RPMI7951 (cell line): ENCODE measurements around the gene QKI.

- RAMPAGE, long total RNA: no peak
Observed at GRCh38 chr6:160740631-160741587, 38.9 kb downstream of the PLG start.

DNA sequence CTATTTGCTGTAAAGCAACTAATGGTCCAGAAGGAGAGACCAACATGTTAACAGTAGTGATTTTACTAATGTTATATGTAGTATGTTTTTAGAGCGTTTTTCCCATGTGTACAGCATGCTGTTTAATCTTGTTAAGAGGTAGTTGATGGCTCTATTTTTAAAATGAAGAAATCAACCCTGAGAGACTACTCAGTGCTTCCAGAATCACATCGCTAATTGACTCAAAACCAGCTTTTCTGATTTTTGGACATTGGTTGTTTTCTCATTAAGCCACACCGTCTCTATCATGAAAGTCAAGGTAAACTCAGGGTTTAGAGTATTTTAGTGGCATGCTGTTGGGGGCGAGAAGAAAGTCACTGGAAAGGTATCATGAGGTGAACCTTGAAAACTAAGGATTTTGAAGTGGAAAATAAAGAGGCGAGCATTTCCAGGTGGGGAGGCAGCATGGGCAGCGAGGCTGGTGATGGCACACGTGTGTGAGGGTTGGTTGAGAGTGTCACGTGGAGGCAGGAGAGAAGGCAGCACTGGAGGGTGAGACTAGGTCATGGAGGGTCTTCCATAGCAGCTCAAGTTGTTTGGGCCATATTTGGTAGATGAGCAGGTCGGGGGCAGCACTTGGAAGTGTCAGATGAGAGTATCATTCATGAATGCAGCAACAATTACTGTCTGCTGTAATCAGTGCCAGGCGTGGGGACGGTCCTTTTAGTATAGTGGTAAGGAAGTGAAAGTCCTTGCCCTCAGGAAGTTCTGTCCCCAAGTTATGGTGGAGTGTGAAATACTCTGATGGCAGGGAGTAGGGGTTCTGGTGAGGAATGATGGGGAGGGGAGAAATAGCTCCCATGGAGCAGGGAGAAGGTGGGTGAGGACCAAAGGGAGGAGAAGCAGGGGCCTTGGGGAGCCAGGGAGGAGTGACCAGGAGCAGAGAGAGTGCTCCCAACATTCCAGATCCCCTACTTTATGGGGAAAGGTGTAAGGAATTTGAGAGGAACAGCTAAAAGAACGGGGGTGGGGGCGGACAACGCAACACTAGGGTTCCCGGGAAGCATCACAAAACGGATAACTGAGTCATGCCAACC is 77.7 kb downstream of the MAP3K4 start:
- RAMPAGE, long total RNA: no peak

- RAMPAGE, long total RNA: no peak
Observed at GRCh38 chr6:161076603-161077033, 85.0 kb downstream of the MAP3K4 start.

DNA sequence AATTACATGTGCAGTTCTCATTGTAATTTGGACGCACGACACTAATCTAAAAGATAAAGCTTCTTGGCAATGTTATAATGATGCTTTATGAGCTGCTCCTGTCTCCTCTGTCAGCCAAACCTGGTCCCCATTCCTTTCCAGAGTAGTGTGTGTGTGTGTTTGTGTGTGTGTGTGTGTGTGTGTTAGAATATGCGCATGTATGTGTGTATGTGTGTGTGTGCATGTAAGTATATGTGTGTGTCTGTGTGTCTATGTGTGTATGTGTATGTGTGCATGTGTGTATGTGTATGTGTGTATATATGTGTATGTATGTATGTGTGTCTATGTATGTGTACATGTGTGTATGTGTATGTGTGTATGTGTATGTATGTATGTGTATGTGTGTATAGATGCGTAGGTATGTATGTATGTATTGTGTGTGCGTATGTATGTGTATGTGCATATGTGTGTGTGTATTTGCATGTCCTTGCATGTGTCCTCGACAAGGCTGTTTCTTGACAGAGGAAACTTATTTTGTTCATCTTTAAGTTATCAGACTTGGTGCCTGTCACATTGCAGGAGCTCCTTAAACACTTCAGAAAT is 79.5 kb downstream of the AGPAT4 start:
- RAMPAGE, long total RNA: no peak

- RAMPAGE, long total RNA: no peak
Observed at GRCh38 chr6:162058243-162058787, 669.3 kb downstream of the PRKN start.

DNA sequence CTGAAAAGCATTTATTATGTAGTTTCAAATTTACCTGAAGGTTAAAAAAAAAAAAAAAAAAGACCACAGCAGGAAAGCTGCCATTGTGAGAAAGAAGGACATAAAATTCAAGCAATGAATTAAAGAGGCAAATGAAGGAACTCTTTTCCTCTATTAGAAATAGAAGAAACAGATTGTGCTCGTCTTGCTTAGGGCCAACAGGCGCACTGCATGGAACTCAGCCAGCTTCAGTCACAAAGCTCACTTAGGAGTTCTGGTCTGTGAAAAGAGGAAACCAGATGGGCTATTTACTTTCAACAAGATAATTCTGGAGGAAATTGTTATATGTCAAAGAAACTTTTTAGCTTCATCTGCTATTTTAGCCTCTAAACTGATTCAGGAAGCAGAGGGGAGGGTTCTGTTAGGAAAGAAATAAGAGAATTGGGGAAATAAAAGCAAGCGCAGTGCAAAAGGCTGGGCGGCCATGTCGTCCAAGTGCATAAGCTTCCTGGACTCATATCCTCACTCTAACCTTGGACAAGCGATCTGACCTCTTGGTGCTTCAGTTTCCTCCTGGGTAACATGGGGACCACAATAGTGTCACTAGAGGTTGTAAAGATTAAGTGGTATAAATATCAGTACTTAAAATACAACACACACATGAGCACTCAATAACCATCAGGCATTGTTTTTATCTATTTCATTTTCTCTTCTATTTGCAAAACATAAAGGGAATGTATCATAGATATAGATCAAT is 21.3 kb downstream of the PRKN start:
- RAMPAGE, long total RNA: no peak

DNA sequence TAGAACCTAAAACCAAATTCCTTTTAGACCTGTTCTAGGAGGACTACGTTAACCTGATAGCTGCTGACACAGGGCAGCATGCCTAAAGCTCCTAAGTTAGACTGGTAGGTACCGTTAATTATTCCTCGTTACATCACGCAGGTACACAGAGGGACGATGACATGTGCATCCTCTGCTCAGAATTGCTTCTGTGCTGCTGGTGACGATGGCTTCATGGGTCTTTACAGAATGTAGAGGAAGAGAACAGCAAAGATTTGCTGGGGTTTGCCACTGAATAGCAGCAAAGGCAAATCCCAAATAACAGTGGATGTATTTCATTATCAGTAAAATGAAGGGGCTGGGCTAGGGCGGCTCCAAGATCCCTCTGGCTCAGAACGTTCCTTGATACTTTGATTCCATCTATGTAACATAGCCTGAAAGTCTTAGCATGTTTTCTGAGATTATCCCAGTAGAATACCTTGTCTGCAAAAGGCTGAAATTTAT is 141.1 kb downstream of the PACRG start:
- RAMPAGE, long total RNA: no peak

GRCh38 chr6:163191358-163192401 is 222.8 kb upstream of the QKI start:
- RAMPAGE, long total RNA: no peak

DNA sequence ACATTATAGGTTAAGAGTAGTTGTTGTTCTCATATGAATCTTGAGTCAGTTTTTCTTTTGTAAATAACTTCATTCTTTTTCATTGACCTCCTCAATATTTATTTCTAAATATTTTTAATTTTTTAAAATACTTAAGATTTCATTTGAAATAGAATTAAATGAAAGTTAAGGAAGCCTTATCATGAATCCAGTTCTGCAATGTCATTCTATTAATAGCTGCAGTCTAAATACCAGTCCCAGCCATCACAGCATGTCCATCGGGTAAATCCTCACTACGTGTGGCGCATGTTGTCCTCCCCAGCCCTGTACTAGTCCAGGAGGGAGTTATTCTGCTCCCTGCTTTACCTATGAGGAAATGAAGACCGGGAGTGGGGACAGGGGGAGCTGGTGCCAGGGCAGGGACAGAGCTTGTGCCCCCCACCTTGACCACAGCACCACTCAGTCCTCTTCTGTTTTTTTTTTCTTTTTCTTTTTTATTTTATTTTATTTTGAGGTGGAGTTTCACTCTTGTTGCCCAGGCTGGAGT is 125.1 kb upstream of the QKI start:
- RAMPAGE, long total RNA: no peak

DNA sequence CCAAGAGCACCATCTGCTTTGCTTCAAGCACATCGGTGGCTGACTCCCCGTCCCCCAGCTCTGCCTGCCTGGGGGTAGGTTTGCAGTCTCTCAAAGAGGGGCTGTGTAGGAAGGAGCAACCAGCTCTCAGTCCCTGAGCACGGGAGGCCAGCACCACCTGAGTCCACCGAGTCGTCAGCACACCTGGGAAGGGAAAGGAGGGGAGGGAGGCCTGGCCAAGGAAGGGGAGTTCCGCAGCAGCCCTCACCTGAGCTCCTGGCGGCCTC is 78.4 kb upstream of the QKI start:
- RAMPAGE, long total RNA: no peak

DNA sequence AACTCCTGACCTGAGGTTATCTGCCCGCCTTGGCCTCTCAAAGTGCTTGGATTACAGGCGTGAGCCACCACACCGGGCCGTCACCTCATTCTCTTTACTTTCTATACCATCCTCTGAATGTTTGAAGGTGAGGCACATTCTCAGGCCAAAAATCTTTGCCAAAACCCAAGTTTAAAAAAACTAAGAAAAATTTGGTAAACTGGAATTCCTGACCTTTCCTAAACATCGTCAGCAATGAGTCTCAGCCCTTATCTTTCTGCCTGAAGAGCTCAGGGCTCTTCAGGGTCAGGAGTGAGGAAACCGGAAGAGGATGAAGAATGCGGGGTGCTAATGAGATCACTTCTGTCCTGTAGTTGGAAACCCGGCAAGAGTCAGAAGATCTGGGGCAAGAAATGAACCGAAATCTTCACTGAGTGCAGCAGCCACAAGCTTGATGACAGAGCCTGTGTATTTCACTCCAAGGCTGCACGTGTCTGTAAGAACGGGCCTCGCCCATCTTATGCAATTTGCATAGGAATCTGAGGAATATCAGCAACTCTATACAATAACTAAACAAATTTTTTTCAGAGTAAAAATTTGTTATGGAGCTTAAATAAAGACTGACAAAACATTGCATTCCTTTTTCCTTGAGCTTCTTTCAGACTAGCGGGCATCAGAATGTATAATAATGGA is 60.5 kb upstream of the QKI start:
- RAMPAGE, long total RNA: no peak

DNA sequence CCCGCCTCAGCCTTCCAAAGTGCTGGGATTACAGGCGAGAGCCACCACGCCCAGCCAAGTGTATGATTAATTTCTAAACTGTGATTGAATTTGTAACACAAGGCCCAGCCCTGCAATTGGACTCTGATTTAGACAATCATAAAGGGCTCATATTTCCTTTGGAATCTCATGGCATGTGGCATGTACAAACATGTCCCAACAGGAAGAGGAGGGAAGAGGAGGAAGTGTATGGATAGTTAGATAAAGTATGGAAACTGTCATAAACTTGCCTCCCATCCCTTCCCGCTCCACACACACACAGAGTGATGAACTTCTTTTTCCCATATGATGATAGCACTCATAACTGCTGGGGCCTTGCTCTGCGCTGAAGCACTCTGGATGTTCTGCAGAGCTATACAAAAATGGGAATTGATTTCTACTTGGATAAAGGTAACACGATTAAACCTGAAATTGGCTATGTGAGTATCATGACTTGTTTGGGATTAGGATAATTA is 27.1 kb upstream of the QKI start:
- RAMPAGE, long total RNA: no peak

DNA sequence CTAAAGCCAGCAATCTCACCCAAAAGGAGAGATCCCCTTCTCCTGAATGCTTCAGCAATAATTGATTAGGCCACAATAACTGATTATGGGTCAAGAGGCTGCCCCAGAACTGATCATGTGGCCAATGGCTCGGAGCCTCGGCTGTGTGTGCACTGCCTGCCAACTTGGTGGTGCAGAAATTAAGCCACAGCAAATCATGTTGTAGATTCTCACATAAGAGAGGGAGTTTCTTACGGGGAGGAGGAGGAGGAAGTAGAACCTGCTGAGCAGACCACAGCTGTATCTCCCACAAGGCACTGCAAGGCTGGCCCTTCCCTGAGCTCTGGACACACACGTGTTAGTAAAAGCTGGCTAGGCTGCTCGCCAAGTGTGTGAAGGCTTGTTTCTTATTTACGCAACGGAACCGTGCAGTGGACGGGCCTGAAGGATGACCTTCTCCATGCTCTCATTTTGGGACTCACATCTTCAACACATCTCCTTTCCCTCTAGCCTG is 15.8 kb upstream of the QKI start:
- RAMPAGE, long total RNA: no peak

DNA sequence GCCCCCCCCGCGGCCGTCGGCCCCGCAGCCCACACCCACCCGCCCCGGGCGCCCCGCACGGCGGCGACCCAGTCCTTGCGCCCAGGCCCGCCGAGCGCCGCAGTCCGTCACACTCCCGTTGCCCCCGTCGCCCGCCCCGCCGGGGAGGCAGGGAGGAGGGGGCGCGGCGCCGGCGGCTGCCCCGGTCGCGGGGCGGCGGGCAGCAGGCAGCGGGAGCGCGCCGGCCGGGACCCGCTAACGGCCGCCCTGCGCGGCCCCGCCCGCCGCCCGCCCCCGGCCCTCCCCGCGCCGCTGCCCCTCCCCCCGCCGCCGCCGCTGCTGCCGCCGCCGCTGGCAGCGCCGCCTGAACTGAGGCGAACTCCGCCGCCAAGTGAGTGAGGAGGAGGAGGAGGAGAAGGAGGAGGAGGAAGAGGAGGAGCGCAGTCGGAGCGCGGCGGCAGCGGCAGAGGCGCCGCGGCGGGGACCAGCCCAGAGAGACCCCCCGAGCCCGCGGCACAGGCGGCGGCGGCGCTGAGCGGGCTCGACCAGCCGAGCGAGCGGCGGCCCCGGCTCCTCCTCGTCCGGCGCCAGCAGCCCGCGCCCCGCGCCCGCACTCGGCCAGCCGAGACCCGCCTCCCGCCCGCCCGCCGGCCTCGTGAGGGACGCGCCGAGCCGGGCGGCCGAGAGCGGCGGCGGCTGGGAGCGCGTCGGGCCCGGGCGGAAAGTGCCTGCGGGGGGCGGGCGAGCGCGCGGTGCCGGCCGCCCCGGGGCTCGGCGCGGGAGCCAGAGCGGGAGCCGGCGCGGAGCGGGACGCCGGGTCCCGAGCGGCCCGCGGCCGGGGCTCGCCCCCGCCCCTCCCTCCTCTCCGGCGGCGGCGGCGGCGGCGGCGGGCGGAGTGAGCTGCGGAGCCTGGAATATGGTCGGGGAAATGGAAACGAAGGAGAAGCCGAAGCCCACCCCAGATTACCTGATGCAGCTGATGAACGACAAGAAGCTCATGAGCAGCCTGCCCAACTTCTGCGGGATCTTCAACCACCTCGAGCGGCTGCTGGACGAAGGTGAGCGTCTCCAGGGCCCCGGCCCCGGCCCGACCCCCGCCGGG is at the start of gene QKI:
Gene QKI, plus strand, starts transcription at position 420 of the 1,081 bp plus-strand sequence.
- RAMPAGE, long total RNA: no peak

DNA sequence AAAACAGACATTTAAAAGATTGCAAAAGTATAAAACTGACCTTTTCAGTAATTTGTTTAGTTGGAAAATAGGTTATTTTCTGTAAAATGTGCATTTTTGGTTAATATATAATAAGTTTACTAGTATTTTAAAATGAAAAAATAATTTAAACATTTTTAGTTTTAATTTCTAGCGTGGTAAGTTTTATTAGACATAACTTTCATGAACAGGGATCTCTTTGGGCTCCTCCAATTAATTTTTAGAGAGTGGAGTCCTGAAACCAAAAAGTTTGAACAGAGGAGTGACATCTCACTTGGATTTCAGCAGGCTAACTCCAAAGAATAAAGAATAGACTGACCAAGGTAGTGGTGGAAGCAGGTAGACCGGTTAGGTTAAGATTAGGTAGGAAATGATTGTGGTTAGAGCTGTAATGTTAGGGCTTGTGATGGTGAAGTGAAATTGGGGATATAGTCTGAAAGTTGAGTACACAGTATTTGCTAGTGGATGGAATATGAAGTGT is 27.7 kb downstream of the QKI start:
- RAMPAGE, long total RNA: no peak

DNA sequence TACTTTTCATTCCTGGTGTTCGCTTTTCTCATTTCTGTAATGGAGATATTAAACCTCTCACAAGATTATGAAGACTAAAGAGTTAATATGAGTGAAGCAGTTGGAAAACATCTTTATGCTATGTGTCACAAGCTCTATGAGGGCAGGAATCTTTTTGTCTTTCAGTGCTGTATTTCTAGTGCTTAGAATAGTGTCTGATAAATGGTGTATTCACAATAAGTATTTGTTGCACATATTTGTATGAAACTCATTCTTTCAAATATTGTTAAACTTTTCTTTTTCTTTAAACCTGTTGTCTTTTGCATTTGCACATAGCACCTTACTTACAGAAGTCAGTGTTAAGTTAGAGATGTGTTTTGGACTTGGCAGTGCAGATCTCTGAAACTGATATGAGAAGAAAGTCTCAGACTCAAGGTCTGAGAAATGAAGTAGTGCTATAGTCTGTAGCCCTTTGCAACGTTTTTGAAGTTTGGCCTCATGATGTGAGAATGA is 43.8 kb downstream of the QKI start:
- RAMPAGE, long total RNA: no peak

DNA sequence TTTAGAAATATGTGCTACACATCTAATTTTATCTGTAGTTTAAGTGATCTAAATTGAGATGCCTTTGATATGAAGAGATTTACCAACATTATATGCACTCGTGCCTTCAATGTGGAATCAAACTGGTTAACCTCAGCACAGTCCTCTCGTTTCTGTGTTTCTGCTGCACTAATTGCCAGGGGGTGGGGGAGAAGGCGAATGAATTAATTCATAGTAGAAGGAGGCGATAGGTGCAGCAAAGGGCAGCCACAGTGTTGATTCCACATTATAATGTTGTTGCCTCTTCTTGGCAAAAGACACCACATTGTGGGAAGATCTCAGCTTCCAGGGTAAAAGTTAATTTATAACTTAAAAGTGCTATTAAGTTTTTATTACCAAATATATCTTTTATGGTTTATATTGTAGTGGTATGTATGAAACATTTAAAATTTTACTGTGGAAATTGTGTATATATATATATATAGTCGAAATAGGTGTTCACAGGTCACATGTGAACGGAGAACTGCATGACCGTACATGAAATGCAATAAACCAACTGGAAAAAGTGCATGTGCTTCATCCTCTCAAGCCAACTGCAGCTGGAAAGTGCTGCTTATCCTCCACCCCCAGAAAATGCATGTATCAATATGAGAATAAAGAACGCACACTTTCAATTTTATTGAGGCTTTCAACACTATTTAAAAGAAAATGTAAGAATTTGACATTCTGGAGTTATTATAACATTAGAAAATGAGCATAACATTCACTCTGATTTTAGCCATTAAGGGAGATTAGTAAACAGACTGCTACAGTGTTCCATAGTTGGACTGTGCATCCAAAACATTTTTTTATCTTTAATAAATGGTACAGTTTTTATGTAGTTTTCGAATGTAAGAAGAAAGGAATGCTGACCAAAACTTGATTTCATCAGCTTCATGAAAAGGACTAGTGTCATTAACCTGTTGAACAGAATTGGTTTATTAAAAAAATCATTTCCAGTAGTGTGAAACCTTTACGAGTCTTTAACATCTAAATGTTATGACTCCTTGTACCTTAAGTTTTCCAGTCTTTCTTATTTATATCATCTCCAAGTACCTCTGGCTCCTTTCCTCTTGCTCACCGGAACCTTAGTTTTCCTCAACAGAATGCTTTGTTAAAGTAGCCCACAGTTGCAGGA is 162.0 kb downstream of the QKI start:
- RAMPAGE, long total RNA: no peak

DNA sequence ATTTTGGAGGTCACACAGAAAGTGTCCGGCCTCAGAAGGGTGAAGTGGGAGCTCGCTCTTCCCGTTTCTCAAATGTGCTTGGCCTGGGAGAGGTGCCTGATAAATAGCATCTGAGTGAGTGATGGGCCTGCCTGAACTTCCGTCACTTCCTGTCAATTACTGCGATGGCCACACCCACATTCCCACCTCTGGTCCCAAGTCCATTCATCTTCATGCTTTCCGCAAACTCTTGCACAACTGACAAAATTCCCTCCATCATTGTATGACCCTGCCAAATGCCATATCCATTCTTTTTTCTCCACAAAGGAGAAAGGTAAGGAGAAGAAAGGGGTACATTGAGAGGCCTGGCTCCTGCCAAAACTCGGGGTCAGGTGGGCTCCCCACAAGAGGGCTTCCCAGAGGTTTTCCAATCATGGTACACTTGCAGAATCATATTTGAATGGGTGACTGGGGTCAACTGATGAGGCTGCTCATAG is 169.1 kb downstream of the QKI start:
- RAMPAGE, long total RNA: no peak

DNA sequence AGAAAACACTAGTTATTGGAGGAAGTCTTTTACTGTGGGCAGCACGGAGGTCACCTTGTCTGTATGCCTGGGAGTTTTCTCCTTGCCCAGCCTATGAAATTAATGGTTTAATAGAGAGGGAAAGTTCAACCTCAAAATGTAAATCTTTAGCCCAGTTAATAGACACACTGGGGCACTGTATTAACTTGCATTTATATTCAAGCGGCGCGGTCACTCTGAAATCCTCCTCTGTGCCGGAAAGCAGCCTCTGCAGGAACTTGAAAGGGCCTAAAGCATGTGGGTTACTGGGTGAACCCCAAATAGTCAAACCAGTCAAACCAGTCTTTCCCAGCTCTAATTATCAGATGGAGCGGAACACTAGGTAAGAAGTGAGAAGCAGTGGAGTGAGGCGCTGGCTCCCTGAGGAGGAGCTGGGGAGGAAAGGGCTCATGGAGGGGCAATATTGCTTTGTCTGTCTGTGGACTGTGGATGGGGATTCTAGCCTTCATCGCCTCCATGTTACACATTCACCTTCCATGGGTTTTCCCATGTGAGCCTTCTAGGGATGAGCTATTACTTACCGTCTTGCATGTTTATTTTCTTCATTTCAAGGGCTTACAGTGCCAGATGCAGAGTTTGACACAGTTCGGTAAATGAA is 531.3 kb downstream of the QKI start:
- RAMPAGE, long total RNA: no peak

- RAMPAGE, long total RNA: no peak
Observed at GRCh38 chr6:163965841-163966576, 551.5 kb downstream of the QKI start.